LNCaP clone FGC (cell line): ENCODE results near the genes SEC62, SKIL, RPL22L1, EIF5A2, TMEM212 and FNDC3B.

DNA sequence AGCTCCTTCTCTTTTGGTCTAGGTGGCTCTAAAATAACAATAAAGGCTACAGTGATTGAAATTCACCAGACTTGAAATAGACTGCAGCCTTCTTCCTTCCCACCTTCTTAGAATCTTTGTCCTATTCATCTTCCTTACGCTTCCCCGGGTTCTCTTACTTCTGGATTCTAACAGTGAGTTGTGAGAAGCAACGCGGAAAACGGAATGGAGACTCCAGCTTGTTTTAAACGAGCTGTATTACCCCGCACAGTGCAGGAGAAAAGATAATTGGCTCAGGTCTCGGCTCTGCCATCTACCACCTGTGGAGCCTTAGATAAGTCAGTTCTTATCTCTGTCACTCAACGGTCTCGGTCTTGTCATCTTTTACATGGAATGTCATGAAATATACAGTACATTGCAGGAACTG is 616 bp upstream of the SEC62 start:
- RRBS, 2 experiments: no CpG with 5 or more reads among the region's 10 CpGs

DNA sequence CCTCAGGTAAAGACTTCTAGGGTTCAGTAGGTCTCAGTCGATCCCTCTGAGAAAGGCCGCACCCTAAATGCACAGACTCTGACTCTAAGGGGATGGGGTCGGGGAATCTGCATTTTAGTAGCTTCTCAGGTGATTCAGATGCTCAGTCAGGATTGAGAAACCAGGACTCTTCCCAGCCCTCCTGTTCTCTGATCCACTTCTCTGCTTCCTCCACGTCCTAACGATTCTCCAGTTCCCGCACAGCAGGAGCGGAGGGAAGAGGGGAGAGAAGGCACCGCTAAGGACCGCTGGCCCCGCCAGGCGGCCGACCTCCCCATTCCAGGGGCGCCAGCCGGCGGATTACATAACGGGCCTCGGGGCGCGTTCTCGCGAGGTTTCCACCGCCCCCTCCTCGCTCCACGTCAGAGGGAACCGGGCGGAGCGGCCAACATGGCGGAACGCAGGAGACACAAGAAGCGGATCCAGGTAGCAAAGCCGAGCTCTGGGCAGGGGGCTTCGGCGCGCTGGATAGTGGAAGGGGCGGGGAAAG is at the start of gene SEC62:
Gene SEC62, plus strand, starts transcription at position 414 of the 529 bp plus-strand sequence.
- RRBS, 2 experiments: under 1 to 2% methylated on average over 10 of the region's 35 CpGs

GRCh38 chr3:170152671-170153104 is 28.8 kb downstream of the PHC3 start:
- RRBS, 2 experiments: no CpG with 5 or more reads among the region's 4 CpGs

DNA sequence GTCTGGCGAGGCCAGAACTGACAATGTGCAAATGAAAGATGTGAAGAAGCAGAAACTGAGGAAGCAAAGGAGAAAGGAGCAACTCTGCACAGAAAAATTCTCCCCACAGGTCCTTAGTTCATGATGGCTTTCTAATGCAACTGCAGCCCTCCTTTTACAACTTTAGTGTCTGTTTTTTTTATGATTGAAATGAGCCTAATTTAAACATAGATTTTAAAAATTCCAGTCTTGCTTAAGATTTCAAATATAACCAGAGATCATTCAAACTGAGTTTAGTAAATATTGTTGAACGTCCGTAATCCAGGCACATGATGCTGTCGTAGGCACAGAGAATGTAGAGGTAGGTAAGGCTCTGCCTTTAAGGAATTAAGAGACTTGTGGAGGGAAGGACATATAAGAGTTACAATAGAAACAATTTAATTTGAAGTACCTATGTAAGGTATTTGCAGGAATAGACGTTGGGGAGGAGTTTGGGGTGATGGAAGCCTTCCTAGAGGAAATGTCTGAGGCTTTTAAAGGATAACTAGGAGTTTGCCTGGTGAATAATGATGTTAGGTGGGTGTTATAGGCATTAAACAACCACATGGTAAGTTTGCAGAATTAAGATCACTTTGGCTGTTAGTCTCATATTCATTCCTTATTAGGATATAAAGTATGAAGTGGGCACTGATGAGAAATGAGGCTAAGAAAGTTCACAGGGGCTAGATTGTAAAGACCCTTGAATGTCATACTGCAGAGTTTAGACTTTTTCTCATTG is 5.0 kb downstream of the PRKCI start:
- RRBS, 2 experiments: no CpG with 5 or more reads among the region's 5 CpGs

- RRBS, 2 experiments: no CpG with 5 or more reads among the region's 5 CpGs
Measured at GRCh38 chr3:170278550-170279338, 56.5 kb downstream of the PRKCI start.

GRCh38 chr3:170320522-170321010 is 36.9 kb upstream of the SKIL start:
- RRBS, 2 experiments: no CpG with 5 or more reads among the region's 6 CpGs

- RRBS, 2 experiments: under 1 to 1% methylated on average over 70 to 73 of the region's 113 CpGs
Measured at GRCh38 chr3:170357081-170357809, at the start of gene SKIL. TSS of gene SKIL (plus strand) at chr3:170357715.

GRCh38 chr3:170360062-170360764 is 2.7 kb downstream of the SKIL start:
- RRBS, 2 experiments: no CpG with 5 or more reads among the region's 11 CpGs

DNA sequence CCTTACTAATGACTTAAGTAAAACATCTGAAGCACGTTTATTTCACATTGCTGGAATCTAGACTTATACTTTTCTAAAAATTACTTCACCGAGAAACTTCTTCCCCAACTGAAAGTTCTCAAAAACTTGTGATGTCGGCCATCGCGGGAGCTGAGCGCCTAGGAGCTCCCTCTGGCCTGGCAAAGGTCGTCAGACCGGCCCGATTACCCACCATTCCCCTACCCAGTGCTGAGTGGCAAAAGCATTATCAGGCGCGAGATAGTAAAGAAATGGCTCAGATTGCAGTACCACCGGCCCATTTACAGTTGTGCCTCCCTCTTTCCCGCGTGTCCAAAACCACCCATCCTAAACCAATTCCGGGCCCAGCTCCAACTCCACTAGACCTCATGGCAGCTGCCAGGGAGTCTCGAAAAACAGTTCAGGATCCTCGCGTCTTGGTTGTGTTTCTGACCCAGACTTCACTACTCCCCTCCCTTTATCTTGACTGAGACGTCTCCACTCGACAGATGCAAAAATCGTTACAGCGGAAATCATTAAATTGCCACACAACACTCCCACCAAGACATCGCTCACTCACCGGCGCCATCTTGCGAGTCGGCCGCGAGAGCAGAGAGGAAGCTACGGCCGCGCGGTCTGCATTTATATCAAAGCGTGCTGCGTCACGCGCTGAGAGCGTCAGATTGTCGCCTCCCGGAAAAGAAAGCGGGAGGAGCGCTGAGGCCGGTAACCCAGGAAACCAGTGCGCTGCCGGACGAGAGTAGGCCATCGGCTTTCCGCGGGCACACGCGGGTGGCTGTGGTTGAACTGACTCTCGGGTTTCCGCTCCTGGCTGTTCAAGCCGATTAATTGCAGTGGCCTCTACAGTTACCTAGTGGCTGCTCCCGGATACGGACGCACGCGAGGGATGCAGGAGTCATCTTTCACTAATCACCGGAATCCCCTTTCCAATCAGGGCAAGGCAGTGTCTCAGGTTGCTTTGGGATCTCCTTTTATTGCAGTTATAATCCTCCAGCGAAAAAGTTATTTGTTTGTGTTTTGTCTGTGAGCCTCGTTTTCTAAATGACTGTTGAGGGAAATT is at the start of gene RPL22L1:
Gene RPL22L1, minus strand, starts transcription at position 614 of the 1,078 bp plus-strand sequence.
- RRBS, 2 experiments: under 1% methylated on average over 18 of the region's 62 CpGs

GRCh38 chr3:170908517-170909274 is at the start of gene EIF5A2:
TSS of gene EIF5A2 (minus strand) at chr3:170908637.
- RRBS, 2 experiments: 4 to 5% methylated on average over 16 of the region's 55 CpGs

DNA sequence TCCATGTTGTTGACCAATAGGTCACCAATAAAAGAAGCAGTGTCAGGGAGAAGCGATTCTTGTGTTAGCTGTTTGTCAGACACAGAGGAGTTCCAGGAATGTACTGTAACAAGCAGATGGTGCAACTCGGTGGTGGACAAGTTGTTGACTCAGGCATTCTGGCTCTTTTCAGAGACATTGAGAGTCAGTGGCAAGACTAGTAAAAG is 18.9 kb upstream of the SLC2A2 start:
- RRBS, 2 experiments: no CpG with 5 or more reads among the region's 2 CpGs

DNA sequence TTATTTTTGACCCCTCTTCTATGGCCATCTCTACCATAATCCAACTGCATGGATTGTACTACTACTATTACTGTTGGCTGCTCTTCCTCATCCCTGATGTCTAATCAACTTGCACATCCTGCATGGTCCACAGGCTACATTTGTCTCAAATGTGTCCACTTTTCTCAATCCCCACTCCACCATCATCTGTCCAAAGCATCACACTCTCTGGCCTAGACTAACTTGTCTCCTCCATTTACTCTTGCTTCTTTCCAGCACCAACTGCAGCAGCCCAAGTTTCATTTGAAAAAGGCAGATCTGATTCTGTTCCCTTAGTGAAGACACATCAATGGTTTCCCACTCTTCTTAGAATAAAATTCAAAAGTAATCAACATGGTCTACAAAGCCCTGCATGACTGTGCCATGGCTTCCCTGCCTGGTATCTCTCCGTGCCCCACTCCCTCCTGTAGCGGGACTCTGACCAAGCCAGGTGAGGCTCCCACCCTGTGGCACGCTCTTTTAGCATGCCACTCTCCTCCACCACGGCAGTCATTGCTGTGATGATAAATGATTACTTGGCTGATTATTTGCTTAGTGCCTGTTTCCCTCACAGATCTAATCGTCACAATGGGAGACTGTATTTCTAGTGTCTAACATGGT is 127.0 kb upstream of the SLC2A2 start:
- RRBS, 2 experiments: no CpG with 5 or more reads among the region's 5 CpGs

GRCh38 chr3:171747037-171747406 is 63.3 kb downstream of the PLD1 start:
- RRBS, 2 experiments: no CpG with 5 or more reads among the region's 8 CpGs

DNA sequence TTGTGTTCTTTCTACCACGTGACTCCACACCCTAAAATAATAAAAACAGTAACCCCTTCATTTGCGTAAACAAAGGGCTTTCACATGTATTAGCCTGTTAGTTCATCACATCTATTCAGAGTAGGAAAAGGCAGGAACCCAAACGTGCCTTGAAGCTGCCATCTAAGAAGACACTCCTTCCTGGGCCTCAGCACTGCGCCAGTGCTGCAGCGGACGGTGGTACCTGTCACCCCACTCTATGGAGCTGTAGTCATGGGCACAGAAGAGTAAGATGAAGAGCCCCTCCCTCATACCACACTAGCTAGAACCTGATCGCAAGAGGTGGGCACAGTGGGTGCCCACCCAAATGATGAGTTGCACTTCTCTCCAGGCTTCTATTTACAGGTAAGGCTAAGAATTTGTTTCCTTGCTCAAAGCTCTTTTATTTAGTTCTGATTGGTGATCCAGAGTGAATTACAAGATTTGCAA is 34.2 kb downstream of the PLD1 start:
- RRBS, 2 experiments: no CpG with 5 or more reads among the region's 7 CpGs

- RRBS, 2 experiments: no CpG with 5 or more reads among the region's 5 CpGs
Measured at GRCh38 chr3:171842923-171843644, at the start of gene TMEM212. TSS of gene TMEM212 (plus strand) at chr3:171843349.

GRCh38 chr3:172039049-172040014 is at the start of gene FNDC3B:
TSS of gene FNDC3B (plus strand) at chr3:172039578.
- RRBS, 2 experiments: 1 to 2% methylated on average over 12 of the region's 64 CpGs

- RRBS, 2 experiments: 96 to 97% methylated on average over 3 to 4 of the region's 9 CpGs
Measured at GRCh38 chr3:172041369-172041852, 2.0 kb downstream of the FNDC3B start.

DNA sequence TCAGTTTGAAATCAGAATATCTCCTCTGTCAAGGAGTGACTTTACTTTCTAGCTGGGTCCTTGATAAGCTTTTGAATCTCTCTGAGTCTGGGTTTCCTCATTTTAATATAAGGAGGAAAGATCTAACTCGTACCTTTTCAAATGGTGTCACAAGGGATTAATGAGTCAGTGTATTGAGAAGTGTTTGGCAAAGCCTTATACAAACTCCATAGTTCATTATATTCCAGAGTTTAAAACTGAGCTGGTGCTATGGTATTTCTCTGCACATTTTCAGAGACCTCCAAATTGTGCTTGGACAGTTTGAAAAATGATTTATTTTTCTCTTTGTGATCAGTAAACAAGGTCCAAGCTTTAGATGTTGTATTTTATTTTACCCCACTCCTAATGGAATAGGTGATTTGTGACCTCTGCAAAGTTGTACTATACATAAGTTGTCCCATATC is 5.5 kb downstream of the FNDC3B start:
- RRBS, 2 experiments: no CpG with 5 or more reads among the region's 1 CpG

DNA sequence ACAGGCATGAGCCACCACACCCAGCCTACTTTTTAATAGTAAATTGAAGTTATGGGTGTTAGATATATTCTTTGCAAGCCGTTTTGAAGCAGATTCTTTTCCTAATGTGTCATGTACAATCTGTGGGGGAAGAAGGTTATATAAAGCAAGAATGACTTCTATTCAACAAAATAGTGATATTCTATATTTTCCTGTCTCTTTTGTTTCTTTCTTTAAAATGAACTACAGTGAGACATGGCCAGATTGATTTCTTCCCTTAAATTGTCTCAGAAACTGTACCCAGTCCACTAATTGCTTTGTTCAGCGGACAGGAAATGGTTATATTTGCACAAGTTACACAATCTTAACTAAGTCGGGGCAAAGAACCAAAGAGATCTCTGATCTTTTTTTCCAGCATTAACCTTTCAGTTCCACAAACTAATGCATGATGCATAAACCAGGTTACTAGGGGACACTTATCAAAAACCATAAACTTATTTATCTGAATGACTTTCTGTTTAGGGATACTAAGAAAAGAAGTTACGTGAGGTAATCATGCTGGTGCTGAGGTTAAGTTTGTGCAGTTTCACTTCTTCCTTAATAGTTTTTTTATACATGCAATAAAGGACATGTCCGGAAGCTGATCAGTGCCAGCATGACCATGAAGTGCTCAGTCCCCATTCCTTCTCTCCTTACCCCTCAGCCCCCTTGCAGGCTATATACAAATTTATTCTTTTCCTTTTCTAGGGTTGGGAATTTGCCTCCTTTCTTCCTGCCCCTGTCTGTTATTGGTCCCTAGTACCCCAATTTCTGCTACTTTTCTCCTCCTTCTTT is 22.3 kb downstream of the FNDC3B start:
- RRBS, 2 experiments: no CpG with 5 or more reads among the region's 5 CpGs